Tongue (tissue), 2 donors: ENCODE measurements around a stretch of chr18.

GRCh38 chr18:109025-109584, 49.3 kb upstream of the USP14 start:
- RAMPAGE, long total RNA, result no peak

GRCh38 chr18:217911-218746, 49.7 kb downstream of the THOC1 start:
- RAMPAGE, long total RNA, result no peak

DNA sequence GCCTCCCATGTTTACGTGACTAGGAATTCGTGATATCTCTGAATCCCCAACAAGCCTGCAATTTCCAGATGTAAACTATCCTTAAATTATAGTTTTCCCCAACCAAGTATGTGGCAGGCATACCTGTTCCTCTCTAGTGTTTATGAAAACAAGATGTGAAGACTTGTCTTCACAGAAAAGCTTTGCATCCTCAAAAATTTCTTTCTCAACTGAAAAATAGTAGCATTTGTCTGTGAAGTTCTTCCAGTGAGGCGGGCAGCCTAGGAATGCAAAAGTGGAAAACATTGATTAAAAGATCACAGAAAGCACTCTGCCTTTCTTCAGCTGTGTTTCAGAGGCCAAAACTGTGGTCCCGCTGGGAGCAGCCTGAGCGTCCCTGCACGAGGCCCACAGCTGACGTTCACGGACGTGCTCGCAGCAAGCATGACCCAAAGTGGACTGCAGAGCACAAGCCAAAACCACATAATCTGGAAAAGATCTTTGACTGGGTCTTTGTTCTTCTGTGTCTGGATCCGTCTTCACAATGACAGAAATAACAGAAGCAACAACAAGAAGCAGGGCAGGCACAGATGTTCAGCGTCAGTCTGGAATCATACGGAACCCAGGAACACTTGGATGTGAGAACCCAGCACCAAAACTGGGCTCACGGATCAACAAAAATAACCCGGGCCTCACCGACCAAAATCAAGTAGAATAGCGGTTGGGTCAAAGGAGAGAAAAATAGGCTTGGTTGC, 65.2 kb upstream of the THOC1 start:
- RAMPAGE, long total RNA, result no peak

DNA sequence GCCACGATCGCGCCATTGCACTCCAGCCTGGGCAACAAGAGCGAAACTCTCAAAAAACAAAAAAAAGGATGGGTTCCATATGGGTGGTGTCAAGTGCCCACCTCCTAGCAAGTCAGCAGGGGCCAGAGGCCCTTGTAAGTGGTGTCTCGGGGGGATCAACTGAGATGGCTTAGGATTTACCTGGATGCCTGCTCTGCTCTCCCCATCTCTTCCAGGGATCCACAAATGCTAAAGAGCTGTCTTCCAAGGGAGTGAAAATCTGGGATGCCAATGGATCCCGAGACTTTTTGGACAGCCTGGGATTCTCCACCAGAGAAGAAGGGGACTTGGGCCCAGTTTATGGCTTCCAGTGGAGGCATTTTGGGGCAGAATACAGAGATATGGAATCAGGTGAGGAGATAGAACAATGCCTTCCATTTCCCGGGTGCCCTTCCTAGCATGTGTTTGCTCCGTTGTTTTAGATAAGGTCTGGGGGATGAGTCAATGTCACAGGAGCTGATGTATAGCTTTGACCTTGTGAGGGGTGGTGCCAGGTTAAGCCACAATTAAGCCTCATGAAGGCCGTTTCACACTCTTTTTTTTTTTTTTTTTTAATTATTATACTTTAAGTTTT, 4.6 kb downstream of the TYMS start:
- RAMPAGE, long total RNA, result no peak

DNA sequence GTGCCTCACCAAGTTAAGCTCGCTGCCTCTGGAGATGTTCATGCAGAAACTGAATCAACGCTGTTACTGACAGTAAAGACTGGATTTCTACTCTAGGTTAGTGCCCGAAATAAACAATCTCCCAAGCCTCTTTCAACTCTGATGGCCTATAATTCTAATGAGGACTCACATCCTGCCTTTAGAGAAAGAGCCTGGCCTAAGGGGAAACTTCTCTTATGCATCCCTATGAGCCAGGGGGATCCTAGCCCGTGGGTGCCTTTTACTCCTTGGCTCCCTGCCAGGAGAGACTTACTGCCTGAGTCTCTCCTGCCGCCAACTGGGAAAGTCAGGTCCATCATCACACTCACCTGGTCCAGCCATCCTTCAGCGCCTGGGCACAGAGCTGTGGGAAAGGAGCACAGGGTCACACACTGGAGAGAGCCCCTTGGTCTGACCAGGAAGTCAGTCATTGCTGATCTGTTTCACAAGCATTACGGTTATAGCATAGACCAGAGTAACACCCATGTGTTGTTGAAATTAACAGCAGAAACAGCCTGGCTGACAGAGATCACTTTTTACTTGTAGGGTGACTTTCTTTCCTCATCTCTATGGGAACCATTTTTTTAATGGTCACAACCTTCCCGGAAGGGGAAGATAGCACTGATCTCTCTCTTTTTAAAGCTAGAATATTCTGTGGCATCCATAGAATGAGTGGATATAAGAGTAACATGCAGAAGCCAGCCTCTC, 24.0 kb downstream of the ENOSF1 start:
- RAMPAGE, long total RNA, result no peak

- RAMPAGE, long total RNA, result no peak
These were observed 771 bp downstream of the YES1 start for GRCh38 chr18:811180-811762.

DNA sequence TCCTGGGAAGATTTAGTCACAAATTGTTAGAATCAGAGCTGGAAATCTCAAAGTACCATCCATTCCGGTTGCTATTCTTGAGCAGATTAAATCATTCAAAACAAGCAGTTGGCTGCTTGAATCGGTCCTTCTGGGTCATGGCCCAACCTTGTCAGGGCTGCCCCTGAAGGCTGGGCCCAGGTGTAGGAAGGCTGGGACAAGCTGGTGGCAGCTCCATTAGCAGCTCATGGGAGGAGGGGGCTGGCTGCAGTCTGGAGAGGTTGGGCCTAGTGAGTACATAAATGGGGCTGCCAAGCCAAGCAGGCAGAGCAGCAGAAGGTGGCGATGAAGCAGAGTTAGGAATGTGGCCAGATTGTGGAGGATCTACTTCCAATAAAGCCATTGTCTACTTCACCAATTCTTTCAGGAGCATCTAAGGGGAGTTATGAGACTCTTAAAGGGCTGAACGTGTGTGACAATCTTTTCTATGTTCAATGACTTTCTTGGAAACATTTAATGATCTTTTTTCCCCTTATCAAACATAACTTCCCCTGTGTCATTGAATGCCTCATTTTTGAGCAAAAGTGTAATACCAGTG, 81.4 kb downstream of the ADCYAP1 start:
- RAMPAGE, long total RNA, result no peak

DNA sequence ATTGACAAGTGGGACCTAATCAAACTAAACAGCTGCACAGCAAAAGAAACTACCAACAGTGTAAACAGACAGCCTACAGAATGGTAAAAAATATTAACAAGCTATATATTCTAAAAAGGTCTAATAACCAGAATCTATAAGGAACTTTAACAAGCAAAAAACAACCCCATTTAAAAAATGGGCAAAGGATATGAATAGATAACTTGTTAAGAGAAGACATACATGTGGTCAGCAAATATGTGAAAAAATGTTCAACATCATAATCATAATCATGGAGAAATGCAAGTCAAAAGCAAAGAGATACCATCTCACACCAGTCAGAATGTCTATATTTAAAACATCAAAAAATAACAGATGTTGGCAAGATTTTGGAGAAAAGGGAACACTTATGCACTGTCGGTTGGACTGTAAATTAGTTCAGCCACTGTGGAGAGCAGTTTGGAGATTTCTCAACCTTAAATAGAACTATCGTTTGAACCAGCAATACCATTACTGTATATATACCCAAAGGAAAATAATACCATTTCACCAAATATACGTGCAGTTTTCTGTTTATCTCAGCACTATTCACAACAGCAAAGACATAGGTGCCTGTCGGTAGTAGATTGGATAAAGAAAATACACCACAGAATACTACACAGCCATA, 81.0 kb downstream of the SMCHD1 start:
- RAMPAGE, long total RNA, result no peak

- RAMPAGE, long total RNA, result no peak
These were observed 84.0 kb upstream of the EMILIN2 start for GRCh38 chr18:2762645-2763318.

DNA sequence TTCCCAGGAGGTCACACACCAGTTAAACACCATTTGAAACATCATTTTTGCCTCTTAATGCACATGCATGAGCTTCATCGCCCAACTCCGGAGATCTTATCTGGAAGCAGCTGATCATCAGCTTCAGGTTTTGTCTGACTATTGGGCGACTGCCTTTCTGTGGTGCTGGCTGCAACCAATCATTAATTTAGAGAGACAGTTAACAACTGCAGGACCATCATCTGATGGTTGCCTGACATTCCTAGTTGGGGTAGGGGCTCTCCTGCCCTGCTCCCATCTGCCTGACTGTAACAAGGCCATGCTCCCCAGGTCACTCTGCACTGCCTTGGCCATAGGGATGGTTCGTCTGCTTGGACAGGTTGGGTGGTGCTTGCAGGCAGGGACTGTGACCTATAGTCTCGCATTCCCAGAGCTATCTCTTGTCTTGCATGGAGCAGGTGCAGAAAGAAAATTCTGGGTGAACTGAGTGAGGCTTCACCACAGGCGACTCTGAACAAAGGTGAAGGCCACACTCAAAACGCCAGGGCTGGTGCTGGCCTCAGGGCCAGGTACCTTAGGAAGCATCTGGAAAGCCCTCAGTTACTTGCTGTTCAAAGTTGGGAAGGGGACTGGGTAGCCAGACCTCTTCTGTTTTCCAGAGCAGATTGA, 64.7 kb downstream of the EMILIN2 start:
- RAMPAGE, long total RNA, result no peak

GRCh38 chr18:2916125-2916889, 69.5 kb downstream of the EMILIN2 start:
- RAMPAGE, long total RNA, result no peak

DNA sequence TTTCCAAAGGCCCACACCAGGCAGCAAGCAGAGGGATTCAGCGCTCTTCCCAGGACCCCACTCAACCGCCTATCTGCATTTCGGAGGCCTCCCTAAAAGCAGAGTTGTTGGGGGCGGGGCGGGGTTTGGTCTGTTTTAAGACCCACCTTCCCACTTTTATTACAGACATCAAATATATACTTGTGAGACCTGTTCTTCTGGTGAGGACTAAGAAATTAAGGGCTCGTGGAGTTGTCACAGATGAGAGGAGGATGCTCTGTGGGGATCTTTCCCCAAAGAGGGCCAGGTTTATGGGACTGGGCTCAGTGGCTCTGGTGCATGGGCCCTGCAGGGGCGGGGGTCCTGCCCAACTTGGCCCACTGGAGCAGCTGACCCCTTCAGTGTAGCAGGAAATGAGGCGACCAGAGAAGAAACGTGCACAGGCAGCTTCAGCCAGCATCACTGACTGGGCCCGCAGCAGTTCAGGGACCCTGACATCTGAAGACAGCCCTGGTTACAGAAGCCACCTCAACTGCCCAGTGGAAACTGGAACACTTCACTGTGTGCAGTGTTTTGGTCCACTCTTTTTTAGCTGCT, 72.7 kb downstream of the EMILIN2 start:
- RAMPAGE, long total RNA, result no peak

- RAMPAGE, long total RNA, result no peak
These were observed 54.1 kb downstream of the LPIN2 start for GRCh38 chr18:2958798-2959345.

- RAMPAGE, long total RNA, result no peak
These were observed 32.0 kb upstream of the LPIN2 start for GRCh38 chr18:3044864-3045497.

- RAMPAGE, long total RNA, result no peak
These were observed 1.0 kb upstream of the MYOM1 start for GRCh38 chr18:3220869-3221148.

- RAMPAGE, long total RNA, result no peak
These were observed 1.1 kb downstream of the MYL12A start for GRCh38 chr18:3248572-3249182.

GRCh38 chr18:3283885-3284339, 22.0 kb downstream of the MYL12B start:
- RAMPAGE, long total RNA, result no peak

DNA sequence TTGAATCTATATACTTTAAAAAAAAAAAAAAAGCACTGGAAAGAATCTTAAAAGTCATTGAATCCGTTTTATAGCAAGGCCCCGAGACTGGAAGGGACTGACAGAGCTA, 2.8 kb upstream of the TGIF1 start:
- RAMPAGE, long total RNA, result no peak

DNA sequence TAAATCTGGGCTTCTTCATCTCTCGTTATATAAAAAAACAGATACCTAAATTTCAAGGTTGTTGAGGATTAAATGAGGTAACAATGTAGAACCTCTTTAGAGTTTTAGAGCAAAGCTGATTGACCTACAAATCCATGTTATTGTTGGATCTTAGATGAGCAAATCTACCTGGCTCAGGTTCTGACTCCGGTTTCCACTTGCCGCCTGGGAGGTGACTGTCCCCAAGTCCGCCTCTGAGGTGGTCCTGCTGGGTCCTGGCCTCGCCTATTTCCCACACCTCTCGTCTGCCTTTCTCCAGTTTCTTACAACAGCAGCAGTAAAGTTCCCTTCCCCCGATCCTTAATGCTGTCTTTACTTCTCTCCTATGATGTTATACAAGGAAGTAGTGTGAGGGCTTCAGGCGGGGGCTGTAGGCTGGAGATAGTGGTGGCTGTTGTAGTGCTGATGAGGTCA, 18.7 kb downstream of the TGIF1 start:
- RAMPAGE, long total RNA, result no peak

- RAMPAGE, long total RNA, result no peak
These were observed 147.5 kb downstream of the TGIF1 start for GRCh38 chr18:3597264-3598138.